Tongue (tissue), 2 donors: ENCODE results near the genes FOXD2, SLC5A9, ELAVL4 and DMRTA2.

- RAMPAGE, long total RNA = no peak
Observed at GRCh38 chr1:47230635-47231667, 1.1 kb downstream of the TAL1 start.

DNA sequence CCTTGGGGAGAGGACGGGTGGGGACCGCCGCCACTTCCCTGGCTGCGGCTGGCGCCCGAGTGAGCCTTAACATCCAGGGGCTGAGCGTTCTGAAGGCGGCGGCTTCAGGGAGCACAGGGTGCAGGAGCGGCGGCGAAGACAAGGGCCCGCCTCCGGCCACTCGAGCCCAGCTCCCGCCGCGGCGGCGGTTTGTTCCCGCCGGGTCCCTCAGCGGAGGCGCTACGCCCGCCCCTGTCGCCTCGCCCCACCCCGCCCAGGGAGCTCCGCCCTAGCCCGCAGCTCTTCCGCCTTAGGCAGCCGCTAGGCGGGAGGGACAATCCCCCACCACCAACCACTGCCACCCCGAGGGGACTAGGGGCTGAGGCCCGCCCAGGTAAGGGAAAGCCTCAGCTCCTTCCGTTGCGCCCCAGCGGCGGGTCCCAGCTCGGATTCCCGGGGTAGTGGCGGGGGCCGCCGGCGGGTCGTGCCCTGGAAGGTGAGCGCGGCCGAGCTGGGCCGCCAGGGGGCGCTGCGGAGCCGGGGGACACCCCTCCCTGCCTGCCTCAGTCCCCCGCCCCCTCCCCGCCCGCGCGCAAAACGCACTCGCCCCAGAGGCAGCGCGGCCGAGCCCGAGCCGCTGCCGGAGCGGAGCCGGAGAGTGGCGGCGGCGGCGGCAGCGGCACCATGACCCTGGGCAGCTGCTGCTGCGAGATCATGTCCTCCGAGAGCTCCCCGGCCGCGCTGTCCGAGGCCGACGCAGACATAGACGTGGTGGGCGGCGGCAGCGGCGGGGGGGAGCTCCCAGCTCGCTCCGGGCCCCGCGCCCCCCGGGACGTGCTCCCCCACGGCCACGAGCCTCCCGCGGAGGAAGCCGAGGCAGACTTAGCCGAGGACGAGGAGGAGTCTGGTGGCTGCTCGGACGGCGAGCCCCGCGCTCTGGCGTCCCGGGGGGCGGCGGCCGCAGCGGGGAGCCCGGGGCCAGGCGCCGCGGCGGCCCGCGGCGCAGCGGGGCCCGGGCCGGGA is at the start of gene FOXD2:
Gene FOXD2 (plus strand): TSS at position 572 of the 1,002 bp plus-strand sequence.
- RAMPAGE, long total RNA = no peak

DNA sequence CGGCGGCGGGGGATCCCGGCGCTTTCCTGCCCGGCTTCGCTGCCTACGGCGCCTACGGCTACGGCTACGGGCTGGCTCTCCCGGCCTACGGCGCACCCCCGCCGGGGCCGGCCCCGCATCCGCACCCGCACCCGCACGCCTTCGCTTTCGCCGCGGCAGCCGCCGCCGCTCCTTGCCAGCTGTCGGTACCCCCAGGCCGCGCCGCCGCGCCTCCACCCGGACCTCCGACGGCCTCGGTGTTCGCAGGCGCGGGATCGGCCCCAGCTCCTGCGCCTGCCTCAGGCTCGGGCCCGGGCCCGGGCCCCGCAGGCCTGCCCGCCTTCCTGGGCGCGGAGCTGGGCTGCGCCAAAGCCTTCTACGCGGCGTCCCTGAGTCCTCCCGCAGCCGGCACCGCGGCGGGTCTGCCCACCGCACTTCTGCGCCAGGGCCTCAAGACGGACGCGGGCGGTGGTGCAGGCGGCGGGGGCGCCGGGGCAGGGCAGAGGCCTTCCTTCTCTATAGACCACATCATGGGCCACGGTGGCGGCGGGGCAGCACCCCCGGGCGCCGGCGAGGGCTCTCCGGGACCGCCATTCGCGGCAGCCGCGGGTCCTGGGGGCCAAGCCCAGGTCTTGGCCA is 1.1 kb downstream of the FOXD2 start:
- RAMPAGE, long total RNA = no peak

- RAMPAGE, long total RNA = no peak
Observed at GRCh38 chr1:47440611-47441116, 2.8 kb downstream of the FOXD2 start.

DNA sequence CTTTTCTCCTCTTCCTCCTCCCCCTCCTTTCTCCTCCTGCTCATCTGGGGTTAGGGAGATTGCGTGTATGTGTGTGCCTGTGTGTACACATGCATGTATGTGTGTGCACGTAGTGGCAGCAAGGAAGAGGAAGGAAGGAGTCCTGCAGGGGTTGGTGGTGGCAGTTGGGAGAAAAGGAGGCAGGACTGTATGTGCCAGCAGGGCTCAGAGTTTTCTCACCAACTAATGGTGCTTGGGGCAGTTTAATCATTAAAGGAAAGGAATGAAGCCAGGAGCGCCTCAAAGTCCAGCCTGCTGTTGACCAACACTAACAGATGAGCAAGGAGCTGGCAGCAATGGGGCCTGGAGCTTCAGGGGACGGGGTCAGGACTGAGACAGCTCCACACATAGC is at the start of gene SLC5A9:
Gene SLC5A9 (plus strand): TSS at position 294 of the 391 bp plus-strand sequence.
- RAMPAGE, long total RNA = no peak

DNA sequence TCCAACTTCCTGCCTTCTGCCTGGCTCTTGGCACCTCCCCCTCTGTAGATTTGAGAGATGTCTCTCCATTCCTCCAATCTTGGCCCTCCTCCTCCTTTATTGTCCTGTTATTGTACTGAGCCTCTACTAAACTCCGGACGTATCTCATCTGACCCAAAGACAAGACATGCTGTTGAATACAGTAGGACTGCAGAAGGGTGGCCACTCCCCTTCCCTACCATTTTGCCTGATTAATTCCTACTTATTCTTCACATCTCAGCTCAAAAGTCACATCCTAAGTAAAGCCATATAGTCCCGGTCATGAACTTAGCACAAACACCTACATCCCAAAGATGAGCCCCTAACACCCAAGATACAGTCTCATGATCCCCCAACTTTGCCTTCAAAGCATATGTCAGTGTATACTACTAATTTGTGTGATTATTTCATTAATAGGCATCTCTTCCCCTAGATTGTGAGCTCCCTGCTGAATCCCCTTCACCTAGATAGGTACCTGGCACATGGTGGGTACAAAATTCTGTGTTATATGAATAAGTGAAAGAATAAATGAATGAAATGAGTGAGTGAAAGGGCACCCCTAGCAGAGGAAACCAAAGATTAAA is 26.8 kb downstream of the SLC5A9 start:
- RAMPAGE, long total RNA = no peak

- RAMPAGE, long total RNA = no peak
Observed at GRCh38 chr1:48409385-48409840, 62.6 kb downstream of the SPATA6 start.

GRCh38 chr1:48777293-48777905 is 708 bp upstream of the BEND5 start:
- RAMPAGE, long total RNA = no peak

DNA sequence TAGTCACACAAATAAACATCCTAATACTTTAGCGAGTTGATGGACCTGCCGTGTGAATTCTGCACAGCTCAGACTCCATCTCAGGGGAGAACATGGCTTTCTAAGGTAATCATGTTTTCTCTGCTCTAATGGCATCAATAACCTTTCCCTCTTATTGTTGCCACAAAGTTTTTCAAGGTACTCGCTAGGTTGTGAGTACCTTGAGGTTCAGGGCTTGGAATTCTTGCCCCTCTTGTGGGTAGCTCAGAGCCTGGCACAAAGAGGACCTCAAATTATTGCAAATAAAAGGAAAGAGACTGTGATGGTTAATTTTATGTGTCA is 55.6 kb upstream of the BEND5 start:
- RAMPAGE, long total RNA = no peak

DNA sequence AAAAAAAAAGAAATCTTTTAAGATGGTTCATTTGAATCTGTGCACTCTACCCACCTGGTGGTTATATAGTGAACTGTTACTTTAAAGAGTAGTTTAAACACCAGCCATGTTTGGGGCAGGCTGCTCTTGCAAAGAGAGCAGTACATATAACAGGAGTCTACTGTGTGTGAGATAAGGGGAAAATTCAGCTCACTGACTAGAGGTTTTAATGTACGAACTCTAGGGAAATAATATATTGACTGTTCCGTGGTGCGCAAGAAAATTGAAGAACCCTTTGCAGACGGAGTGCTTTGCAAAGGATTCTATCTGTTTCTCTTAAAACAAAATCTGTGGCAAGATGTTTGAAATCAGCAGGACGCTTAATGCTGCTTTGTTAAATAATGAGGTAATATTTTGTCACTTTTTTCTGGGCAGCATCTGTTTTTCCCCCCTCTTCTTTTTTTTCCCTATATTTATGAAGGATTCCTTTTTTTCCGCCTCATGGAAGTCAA is 3.1 kb upstream of the ELAVL4 start:
- RAMPAGE, long total RNA = no peak

DNA sequence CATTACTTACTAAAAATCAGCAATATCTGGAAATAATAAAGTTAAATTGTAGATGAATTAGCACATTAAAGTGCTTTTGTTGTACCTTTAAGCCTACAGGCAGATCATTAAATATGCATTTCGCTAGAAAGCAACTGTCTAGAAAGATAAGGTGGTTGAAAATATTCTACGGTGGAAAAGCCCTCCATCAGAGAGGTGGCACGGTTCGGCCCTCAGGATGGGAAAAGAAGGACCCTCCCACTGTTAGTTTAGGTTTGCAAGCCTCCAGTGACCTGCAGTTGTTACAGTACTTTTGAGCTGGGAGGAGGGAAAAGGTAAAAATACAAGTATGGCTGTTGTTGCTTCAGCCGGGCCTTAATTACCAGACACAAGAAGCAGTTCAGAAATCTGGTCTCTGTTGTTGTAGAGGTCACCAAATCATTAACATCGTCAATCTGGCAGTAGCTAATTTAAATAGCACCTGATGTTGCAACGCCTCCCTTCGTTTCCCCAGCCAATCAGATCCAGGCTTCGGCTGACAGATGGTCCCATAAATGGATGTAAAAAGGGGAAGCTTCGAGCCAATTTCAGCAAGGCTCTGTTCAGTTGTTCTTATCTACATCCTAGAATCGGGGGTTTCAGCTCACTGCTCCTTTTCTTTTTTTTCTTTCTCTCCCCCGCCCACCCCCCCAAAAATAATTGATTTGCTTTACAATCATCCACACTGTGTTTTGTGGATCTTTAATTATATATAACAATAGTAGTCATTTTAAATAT is at the start of gene ELAVL4:
Gene ELAVL4 (plus strand): TSS at position 558 of the 756 bp plus-strand sequence.
- RAMPAGE, long total RNA = no peak

DNA sequence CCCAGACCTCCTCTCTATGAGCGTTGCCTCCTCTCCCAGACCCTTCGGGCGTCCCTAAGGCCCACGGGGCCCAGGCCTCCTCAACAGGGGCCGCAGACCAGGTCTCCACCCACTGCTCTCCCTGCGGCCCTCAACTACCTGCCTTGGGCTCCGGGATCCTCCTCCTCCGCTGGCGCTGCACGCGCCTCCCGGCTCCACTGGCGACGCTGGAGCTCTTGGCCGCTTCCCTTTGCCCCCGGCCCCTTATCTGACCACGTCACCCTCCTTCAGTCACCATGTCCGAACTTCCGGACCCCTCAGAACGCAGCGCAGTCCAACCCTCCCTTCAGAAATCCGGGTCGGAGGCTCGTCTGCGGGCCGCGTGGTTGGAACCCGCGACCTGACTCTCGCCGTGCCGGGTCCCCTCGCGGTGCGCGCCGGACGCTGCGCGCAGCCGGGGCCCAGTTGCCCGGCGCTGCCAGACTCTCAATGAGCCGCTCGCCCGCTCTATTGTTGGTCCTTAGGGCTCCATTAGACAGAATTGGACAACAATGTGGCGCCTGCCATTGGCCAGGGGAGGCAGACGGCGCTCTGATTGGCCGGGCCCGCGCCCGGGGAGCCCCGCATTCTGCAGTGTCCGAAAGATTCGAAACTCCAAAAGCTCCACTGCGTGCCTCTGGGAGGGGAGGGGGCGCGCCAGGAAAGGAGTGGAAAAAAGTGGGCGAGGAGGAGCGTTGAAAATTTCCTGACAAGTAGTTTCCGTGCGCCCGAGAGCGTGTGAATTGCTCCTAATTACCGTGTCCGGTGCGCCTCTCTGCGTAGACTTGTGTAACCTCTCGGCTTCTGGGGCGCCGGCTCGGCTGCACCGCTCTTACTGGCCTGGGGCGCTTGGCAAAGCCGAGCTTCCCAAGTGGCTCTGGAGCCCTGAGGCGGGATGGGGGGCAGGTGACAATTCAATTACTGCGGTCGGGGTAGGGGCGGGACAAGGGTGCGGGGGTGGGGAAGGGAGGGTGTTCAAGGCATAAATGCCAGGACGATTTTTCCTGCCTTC is at the start of gene DMRTA2:
Gene DMRTA2 (minus strand): TSS at position 470 of the 1,030 bp plus-strand sequence.
- RAMPAGE, long total RNA = no peak

GRCh38 chr1:50450982-50451238 is 27.7 kb upstream of the DMRTA2 start:
- RAMPAGE, long total RNA = no peak

GRCh38 chr1:50873310-50873942 is 86.6 kb downstream of the FAF1 start:
- RAMPAGE, long total RNA = no peak

GRCh38 chr1:51329277-51329962 is 942 bp downstream of the TTC39A start:
- RAMPAGE, long total RNA = no peak

GRCh38 chr1:51349350-51349924 is 19.1 kb upstream of the TTC39A start:
- RAMPAGE, long total RNA = no peak

DNA sequence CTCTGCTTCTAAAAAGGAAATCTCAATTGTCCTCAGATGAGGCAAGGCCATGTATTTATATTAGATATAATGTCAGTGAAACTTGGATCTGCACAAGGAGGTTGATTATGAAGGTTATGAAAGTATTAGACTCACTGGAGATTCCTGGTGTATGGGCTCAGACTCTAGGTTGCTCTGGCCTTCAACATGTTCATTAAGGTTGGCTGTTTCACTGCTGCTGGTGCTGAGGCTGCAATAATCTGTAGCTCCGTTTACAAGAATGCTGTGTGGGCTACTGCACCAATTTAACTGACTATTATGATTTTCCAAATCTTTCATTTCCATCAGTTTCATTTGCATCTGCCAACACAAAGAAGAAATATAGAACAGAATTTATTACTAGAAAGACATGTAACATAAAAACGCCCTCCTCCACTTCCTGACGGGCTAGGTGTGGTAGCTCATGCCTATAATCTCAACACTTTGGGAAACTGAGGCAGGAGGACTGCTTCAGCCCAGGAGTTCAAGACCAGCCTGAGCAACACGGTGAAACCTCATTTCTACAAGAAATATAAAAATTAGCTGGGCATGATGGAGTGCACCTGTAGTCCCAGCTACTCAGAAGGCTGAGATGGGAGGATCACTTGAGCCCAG is 75.5 kb upstream of the TTC39A start:
- RAMPAGE, long total RNA = no peak

DNA sequence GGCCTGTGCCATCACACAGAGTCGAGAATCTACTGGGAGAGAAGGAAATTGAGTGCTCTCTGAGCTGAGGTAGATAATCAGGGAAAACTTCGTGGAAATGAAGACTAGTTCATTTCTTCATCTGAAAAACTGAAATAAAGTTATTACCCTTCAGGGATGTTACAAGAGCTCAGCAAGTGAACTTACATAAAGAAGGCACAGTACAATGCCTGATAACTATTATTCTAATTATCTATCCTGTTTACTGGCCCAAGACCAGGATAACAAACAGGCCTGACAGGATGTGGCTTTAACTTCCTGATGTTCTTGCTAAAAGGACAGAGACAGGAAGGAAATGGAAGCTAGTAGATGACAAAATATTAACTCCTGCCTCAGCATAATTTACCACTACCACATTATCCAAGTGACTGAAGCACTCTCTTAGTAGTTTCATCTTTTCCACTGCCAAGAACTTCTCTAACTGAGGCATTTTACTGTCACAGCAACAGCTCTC is 85.5 kb downstream of the EPS15 start:
- RAMPAGE, long total RNA = no peak

GRCh38 chr1:51548804-51549452 is 29.9 kb upstream of the EPS15 start:
- RAMPAGE, long total RNA = no peak

DNA sequence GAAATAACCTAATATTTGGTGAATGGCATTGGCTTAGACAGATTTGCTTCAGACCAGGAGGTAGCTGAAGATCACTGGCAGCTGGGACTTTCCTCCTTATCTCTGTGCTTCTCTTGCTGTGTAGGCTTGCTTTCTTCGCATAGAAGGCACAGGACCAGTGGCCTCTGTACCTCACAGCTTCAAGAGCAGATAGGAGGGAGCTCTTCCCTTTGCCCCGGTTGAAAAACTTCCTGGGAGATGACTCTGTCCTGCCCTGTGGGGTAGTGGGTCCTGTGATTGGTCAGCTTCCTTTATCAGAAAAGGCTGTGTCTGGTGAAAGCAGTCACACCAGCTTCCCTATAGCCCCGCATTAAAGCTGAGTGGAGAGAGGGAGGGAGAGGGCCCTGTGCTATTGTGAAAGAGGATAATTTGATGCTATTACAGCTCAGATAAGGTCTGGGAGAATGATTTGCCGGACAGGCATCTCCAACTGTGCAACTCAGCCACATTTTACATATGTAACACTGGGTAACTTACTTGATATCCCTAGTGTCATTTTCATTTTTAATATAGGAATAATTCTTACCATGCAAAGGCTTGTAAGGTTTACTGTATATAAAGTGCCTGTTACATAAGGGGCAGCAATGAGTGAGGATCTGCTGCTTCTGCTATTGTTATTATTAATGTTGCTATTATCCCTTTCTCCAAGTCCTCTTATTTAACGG is 31.5 kb downstream of the OSBPL9 start:
- RAMPAGE, long total RNA = no peak